Trachea (tissue), 1 donor: ENCODE results near the gene NOB1.

GRCh38 chr16:69564727-69565326 is 939 bp upstream of the NFAT5 start:
- PRO-cap, result no peak

DNA sequence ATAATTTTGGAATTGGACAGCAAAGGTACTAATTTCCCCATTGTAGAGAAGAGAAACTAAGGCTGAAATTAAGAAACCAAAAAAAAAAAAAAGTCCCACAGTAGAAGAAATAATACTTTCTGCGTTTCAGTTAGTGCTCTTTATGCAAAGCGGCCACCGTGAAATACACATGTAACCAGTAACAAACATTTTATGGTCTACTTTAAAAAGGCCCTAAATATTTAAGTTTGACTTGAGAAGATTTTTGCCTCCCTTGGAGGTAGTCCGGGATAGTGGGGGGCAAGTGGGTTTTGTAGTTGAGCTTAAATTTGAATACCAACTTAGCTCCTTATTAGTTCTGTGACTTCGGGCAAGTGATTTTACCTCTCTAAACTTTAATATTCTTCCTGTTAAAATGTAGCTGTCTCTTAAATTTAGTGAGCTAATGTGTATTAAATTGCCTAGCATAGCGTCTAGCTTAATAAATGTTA is 3.5 kb downstream of the NFAT5 start:
- PRO-cap, result no peak

DNA sequence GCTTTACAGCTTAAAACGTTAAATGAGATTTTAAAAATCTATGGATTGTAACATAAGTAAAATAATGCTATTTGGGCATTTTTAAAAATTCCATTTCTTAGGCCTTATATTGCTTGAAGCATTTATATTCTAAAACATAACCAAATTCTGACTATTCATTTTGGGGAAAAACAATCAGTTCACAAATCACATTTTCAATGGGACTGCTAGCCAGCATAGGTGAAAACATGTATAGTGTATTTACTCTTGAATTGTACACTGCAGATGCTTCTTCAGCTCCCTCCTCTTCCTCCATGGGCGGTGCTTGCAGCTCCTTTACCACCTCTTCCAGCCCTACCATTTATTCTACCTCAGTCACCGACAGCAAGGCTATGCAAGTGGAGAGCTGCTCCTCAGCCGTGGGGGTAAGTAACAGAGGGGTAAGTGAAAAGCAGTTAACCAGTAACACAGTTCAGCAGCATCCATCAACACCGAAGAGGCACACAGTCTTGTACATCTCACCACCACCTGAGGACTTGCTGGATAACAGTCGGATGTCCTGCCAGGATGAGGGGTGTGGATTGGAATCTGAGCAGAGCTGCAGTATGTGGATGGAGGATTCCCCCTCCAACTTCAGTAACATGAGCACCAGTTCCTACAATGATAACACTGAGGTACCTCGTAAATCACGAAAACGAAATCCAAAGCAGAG is 79.5 kb downstream of the NQO1 start:
- PRO-cap, result no peak

DNA sequence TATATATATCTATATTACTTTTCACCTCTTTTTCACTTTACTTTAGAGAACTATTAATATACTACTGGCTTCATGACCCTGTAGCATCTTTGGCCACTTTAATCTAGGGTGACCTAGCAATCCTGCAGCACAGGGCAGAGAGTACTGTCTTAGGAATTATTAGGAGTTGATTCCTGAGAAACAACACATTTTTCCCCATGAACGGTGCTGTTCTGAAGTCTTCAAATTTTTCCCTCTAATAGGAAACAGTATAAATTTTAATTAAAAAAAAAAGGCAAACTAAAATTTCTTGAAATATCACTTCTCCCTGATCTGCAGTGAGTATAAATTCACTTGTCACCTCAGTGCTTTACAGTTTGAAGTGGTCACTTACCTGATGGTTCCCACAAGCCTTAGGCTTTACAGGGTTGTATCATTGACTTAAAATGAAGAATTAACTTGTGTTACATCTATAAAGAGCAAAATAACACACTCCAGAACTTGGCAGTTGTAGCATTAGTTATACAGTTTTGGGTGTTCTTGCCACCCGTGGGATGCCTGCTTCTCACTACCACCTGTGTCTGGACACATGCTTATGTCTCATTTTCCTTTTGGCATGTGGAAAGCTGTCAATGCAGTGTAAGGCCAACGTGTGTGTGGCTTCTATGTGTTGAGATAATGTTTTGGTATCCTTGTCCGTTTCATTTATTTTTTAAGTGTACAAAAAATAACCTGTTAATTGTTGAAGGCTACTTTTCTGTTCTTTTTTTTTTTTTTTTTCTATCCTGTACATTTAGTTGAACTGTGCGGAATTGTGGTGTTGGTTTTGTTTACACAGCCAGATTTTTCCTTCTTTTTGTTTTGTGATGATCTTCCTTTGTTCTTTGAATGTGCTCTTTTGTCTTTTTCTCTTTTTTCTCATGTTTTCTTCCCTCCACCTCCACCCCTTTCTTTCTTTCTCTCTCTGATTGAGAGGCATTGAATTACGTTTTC is 28.9 kb downstream of the NQO1 start:
- PRO-cap, result no peak

- PRO-cap, result no peak
Measured at GRCh38 chr16:69710610-69711531, 15.5 kb downstream of the NQO1 start.

- PRO-cap, result unidirectional peak, minus-strand start at chr16:69754921
Measured at GRCh38 chr16:69754386-69755342, at the start of gene NOB1. Gene NOB1 (minus strand): TSS chr16:69754926.

DNA sequence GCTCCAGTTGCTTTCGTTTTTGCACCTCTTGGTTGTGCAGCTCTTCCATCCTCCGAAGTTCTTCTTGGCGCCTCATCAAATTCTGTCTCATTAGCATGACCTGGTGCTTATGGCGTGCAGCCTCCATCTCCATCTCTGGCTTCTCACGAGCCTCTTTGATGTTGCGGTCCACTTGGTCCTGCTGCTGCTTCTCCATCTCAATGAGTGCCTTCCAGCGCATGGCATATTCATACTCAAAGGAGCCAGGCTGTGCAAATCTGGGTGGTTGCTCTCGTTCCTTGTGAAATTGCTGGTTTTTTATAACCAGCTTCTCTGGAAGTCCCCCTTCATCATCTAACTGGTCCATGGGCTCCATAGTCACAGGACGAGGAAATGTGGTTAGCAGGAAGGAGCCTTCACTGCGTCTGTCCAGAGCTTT is 2.2 kb upstream of the NOB1 start:
- PRO-cap, result no peak

DNA sequence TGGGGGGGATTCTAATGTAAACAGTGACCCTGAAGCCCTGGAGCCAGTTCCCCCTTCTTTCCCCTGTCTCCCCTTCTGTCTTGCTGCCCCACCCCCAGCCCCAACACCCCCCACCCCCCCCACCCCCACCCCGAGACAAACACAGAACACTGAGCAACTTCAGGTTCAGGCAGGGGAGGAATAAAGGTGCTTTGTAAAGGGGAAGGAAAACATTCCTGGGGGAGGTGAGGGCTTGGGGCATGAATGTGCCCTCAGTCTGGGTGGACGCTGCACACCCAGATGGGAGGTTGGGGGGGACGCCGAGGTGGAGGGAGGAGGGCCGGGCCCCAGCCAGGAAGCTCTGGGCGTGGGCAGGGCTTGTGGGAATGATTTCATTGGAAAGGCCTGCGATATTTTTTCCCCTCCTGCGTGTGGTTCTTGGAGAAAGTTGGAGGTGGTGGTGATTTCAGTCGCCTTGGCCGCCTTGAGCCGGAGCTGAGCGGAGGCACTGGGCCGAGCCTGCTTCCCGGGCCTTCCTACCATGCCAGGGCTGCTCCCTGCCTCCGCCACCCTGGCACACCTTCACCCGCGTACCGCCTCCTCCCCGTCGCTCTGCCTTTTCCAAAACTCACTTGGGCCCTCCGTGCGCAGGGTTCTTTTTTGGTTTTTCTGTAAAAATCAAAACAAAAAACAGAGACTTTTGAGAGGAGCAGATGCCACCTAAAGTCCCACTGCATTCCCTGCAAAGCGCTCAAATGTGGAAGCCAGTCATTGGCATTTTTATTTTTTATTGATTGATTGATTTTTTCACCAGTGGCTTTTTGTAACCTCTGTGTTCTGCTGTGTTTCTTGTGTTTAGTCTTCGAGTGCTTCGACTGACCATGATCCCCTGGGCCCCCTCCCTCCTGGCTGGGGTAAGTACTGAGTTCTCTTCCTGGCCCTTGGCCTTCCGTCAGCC is 26.3 kb upstream of the CLEC18A start:
- PRO-cap, result bidirectional peak, plus-strand start at position 421 of the sequence, minus-strand start at position 342 of the sequence

GRCh38 chr16:69990269-69990637 is 39.1 kb downstream of the CLEC18A start:
- PRO-cap, result no peak

GRCh38 chr16:70152375-70153118 is 21.0 kb upstream of the CLEC18C start:
- PRO-cap, result no peak

GRCh38 chr16:70198692-70199104 is 25.1 kb downstream of the CLEC18C start:
- PRO-cap, result no peak

DNA sequence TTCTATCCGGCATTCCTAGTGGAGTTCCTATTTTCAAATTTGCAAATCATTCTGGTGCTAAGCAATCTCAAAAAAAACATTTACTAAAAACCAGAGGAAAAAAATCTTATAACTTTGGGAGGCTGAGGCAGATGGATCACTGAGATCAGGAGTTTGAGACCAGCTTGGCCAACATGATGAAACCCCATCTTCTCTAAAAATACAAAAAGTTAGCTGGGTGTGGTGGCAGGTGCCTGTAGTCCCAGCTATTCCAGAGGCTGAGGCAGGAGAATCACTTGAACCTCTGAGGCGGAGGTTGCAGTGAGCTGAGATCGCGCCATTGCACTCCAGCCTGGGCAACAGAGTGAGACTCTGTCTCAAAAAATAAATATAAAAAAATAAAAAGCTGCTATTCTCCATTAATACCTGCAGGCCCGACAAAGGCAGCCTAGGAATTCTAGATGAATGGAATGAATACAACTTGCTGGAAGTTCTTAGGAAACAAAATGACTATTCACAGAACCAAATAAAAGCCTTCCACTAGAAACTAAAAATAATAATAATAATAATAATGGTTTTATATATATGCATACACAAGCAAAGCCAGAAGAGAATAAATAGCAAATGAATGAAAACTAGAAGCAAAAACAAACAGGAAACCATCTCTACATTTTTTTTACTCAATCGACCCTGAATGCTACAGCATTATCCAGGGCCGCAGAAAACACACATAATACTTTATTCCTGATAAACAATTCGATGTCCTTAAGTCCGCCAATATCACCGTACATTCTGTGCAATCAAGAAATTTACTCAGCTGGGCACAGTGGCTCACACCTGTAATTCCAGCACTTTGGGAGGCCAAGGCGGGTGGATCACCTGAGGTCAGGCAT is 1.9 kb downstream of the EXOSC6 start:
- PRO-cap, result no peak

DNA sequence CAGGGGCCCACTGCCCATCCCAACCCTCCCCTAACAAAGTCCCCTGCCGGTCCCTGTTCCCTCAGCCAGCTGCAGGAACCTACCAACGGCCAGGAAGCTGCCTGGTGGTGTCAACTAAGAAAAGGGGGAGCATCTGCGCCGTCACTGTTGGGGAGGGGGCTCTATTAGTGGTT is 33.4 kb downstream of the DDX19A start:
- PRO-cap, result no peak

DNA sequence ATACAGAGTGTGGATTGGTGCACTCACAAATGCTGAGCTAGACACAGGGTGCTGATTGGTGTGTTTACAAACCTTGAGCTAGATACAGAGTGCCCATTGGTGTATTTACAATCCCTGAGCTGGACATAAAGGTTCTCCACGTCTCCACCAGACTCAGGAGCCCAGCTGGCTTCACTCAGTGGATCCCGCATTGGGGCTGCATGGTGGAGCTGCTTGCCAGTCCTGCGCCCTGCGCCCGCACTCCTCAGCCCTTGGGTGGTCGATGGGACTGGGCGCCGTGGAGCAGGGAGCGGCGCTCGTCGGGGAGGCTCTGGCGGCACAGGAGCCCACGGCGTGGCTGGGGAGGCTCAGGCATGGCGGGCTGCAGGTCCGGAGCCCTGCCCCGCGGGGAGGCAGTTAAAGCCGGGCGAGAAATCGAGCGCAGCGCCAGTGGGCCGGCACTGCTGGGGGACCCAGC is 3.8 kb upstream of the FCSK start:
- PRO-cap, result no peak

- PRO-cap, result no peak
Measured at GRCh38 chr16:70453659-70453887, 822 bp upstream of the FCSK start.

GRCh38 chr16:70564916-70565620 is 41.5 kb downstream of the SF3B3 start:
- PRO-cap, result no peak

DNA sequence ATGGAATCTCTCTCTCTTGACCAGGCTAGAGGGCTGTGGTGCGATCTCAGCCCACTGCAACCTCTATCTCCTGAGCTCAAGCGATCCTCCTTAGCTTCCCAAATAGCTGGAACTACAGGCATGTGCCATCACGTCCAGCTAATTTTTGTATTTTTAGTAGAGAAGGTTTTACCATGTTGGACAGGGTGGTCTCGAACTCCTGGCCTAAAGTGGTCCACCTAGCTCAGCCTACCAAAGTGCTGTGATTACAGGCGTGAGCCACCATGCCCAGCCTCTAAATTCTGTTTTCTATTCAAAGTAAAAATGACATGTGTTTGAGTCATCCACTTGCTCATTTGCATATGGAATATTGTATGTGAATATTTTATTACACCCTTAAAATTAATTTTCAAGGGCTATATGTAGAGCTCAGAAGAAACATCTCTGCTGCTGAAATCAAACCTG is 50.9 kb downstream of the SF3B3 start:
- PRO-cap, result no peak

- PRO-cap, result unidirectional peak, plus-strand start at chr16:70579899
Measured at GRCh38 chr16:70579441-70580247, 56.0 kb downstream of the SF3B3 start.

DNA sequence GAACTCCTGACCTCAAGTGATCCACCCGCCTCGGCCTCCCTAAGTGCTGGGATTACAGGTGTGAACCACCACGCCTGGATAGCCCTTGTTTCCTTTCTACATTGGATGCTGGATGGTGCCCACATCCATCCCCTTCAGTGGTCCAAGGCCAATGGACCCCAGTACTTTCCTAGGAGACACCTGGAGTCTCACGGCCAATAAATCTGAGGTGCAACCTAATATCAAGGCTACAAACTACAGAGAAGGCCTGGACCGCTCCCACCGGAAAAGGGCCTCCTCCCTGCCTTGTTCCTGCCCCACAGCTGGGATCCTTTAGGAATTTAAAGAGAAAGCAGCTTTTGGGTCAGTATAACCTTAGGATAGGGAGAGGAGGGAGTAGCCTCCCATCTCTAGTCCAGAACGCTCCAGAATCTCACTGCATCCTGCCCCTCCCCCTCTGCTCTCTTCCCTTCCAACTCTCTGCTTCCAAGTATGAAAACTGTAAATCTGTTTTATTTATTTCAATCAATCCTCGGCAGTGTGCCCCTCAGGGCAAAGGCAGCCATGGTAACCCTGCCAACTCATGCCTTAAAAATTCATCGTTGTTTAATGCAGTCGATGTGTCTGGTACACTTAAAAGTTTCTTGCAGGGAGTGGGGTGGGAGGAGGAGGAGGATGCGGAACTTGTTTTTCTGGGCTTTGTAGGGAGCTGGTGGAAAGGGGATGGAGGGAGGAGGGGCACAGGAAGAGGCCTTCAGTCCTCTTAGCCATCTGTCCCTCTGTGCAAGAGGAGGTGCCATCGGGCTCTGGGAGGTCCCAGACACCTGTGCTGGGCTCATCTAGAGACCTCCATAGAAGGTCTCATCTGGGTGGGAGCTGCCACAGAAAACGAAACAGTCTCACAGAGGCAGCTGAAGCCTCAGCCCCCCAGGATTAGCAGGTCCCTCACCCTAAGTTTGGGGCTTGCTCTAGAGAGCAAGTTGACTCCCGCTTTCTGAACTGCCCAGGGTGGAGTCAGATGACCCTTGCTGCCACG is 21.2 kb upstream of the MTSS2 start:
- PRO-cap, result unidirectional peak, minus-strand start at position 293 of the sequence

GRCh38 chr16:70715054-70715763 is 29.4 kb upstream of the MTSS2 start:
- PRO-cap, result no peak